Neural cell (in vitro differentiated cells): ENCODE measurements around the genes CAT and ELF5.

DNA sequence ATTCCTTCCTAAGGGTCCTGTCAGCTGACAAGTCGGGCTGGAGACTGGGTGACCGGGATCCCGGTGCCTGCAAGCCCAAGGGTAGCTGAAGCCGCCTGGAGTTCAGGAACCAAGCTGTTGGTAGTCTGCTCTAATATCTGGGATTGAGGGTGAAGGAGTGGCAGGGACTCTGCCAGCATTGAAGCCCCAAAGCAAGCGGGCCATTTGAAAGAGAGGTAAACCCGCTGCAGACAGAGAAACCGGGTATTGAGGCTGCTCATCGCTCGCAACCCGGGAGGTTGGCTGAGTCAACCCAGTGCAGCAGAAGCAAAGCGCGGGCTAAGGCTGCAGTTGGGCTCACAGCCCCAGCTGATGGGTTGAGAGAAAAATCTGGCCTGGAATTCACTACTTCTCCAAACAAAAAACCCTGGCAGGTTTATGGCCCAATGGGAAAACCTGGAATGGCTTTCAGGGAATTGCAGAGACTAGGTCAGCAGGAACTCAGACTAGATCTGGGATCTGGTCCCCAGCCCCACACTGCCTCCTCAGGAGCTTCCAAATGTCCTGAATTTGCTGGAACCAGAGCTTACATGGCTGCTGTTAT lies 28.2 kb upstream of the FBXO3 start:
- RAMPAGE, long total RNA = no peak

DNA sequence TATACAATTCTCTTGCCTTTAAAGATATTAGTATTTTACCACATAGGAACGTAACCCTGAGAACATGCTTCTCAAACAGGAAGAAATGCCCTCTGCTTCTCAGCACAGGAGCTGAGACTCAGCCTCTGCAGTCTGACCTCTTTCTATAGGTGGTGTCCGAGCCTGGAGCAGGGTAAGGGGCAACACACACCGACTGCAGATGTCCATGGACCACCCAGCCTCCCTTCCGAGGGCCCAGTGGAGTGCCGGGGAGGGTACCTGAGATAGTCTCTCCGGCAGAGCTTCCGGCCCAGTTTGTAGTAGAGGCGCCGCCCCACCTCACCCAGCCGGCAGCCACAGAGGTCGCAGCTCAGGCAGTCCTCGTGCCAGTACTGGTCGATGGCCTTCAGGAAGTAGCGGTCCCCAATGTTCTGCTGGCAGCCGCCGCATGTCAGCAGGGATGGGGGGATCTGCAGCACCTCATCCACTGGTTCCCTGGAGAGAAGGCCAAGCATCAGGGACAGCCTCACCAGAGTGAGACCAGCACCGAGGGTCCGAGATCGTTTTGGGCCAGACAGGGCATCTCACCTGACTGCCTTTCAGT lies 27.4 kb downstream of the LMO2 start:
- RAMPAGE, long total RNA = no peak

- RAMPAGE, long total RNA = no peak
Measured at GRCh38 chr11:33881697-33882466, 10.0 kb downstream of the LMO2 start.

DNA sequence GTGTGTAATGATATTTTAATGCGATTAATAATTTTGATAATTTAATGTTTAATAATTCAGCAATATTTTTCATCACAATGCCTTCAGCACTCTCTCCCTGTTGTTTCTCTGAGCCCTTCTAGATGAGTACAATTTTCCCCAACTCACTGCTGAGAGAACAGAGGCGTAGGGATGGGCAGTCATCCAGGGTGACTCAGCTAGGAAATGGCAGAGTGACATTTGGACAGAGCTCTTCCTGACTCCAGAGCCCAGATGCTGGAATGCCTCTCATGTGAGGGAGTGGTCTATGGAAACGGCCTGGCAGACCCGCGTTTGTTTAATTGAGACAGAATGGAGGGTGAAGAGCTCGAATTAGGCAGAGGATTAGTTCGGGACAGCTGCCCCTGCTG lies 7.4 kb upstream of the LMO2 start:
- RAMPAGE, long total RNA = no peak

- RAMPAGE, long total RNA = no peak
Measured at GRCh38 chr11:33921195-33921634, 29.3 kb upstream of the LMO2 start.

DNA sequence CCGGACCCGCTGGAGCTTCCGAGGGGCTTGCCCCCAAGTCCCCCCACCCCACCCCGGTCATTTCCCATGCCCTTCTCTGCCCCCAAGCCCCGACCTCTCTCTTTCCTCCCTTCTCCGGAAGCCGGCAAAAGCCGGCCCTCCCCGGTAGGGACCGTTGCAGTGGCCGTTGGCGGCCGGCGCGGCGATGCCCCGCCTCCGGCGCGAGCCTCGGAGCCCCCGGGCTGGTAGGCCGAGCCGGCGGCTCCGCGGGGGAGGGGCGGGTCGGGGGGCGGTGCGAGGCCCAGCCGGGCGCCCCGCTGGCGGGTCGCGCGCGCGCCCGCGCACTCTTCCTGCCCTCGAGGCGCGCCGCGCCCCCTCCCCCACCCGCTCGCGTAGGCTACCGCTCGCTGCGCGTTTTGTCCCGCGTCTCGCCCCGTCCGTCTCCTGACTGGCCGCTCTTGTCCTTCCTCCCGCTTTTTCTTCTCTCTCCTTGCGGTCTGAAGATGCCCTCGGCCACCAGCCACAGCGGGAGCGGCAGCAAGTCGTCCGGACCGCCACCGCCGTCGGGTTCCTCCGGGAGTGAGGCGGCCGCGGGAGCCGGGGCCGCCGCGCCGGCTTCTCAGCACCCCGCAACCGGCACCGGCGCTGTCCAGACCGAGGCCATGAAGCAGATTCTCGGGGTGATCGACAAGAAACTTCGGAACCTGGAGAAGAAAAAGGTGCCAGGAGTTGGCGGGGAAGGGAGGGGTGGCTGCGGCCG lies 577 bp downstream of the CAPRIN1 start:
- RAMPAGE, long total RNA = start-site peak on the minus strand centred at position 181 of the sequence, 117 bp wide, 22 and 17 reads in 2 replicates; start-site peak on the plus strand centred at position 495 of the sequence, 288 bp wide, 2,043 and 4,708 reads in 2 replicates

GRCh38 chr11:34071500-34072137 lies 20.1 kb downstream of the CAPRIN1 start:
- RAMPAGE, long total RNA = no peak

GRCh38 chr11:34136783-34137301 lies 31.4 kb downstream of the NAT10 start:
- RAMPAGE, long total RNA = no peak

DNA sequence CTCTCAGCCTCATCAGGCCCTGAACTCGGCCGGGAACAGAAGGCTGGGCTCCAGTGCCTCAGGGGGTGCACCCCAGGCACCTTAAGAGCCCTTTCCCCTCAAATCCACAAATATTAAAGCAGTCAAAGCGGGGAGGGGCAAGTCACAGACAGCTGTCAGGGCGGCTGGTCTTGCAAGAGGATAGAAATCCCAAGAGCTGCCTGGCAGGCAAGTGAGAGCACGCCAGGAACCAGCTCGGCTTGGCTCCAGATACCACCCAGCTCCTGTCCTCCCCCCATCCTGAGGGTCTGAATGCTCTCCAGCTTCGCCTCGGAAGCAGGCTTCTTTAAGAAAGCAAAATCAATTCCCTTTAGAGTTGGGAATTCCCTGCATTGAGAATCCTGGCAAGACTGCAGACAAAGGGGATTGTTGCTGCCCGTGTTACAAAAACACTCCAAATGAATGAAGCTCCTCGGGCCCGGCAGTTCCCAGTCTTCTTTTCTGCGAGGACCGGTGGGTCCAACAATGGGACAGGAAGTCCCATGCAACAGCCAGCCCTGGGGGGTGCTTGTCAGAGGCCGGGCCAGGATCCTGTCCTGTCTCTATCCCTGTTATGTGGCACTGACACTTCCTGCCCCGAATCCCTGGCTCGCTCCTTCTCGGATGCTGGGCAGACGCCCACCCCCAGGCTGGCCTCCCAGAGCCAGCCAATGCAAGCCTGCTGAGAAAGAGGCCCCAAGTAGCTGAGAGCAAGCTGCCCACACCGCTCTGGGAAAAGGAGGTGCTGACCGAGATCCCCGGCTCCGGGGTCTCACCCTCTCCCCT lies 80.9 kb downstream of the NAT10 start:
- RAMPAGE, long total RNA = no peak

DNA sequence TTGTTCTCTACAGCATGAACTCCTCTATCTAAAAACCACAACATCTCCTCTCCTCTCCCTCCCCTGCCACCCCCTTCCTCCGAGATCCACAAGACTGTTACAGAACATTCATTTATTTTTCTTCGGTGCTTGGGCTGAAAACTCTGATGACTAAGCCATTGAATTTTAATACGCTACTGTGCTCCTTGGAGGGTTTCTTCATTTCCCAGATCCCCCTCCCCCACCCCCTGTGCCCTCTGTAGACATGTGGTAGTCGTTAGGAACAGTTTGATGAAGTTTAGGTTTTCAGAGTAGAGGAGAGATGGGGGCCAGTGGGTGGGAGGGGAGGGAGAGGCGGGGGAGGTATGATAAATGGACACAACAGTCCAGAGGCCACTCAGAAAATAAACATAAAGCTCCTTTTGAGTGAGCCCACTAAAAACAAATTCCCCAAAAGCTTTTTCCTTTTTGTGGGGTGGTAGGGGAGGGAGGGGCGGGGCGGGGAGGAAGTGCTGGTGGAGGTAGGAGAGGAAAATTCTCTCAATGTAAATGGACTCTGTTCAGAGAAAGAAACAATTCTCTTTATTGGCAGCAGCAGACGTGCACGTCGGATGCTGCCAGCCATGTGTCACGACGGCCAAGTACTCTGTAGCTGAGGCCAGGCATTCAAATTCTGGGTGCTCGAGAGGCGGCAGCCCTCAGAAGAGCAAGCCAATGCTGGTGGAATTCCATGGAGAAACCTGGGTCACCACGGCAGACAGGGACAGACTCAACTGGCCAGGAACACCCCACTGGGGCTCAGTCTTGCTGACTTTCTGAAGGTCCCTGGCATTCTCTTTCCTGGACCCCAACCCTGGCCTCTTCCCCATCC lies 91.0 kb downstream of the ABTB2 start:
- RAMPAGE, long total RNA = no peak

DNA sequence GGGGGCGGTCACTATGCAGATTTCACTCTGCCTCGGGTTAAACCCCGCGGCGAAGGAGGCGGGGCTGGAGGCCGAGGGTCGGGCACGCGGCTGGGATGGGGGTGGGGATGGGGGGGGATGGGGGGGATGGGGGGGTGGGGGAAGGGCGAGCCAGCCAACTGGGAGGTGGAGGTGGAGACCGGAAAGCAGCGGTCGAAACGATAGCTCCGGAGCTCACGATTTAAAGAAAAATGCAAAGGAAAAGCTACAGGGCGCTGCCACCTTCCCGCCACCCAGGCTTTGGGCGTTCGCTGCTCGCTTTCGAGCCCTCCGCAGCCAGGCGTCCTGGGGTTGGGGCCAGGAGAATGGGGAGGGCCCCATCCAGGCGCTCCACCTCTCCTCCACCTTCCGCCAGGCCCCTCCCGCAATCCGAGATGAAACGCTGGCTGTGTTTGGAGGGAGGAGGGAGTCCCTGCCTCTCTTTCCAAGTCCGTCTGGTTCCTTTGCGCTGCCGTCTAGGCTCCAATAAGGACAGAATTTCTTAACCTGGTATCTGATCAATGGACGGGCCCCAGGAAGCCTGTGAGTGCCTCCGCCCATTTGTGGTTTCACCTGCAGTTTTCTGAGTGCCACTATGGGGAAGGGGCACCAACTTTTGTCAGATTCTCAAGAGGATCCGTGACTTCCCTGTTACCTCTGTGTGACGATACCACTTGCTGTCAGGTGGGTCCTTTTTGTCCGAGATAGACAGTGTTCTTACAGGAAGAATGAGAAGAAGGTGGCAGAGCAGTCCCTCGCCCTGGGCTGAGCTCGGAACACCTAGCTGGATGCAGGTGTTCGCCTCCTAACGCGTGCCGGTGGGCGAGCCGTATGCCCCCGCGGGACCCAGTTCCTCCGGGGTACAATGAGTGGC lies 561 bp upstream of the ABTB2 start:
- RAMPAGE, long total RNA = no peak

DNA sequence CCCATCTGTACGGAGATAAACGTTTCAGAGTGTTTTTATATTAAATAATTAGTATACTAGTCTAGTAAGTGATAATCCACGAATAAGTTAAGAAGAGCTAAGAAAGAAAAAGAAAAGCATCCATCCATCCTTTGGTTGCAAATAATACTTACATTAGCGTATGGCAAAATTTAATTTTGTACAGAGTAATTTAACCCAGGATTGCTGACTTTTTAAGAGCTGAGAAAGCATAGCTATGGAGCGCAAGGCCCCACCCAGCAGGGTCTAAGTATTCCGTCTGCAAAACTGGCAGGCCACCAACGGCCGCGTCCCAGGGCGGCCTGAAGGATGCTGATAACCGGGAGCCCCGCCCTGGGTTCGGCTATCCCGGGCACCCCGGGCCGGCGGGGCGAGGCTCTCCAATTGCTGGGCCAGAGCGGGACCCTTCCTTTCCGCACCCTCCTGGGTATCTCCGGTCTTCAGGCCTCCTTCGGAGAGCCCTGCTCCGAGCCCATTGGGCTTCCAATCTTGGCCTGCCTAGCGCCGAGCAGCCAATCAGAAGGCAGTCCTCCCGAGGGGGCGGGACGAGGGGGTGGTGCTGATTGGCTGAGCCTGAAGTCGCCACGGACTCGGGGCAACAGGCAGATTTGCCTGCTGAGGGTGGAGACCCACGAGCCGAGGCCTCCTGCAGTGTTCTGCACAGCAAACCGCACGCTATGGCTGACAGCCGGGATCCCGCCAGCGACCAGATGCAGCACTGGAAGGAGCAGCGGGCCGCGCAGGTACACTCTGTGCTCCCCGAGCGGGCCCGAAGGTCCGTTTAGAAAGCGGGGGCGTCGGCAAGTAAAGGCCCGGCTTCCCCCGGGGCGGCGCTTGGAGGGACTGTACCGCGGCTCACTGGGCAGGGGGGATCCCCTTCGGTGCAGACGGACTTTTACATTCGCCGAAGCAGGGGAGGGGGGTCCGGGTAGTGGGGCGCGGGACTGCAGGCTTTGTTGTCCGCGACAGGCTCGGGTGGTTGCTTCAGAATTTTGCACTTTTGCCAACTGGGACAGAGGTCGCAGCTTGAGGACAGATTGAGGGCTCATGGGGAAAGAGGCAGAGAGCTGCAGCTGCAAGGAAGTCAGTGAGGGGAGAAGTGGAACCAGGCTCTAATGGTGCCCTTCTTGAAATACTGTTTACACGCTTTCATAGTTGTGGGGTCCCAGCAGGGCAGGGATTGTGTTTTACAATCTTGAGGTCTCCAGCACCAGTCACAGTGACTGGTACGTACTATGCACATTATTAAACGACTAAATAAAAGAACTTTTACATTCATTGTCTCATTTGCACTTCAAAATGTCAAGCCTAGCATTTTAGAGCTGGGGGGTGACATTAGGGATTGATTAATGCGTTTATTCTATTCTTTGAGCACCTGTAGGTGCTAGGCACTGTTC lies at the start of gene CAT:
Gene CAT (plus strand): TSS at position 616 of the 1,415 bp plus-strand sequence.
- RAMPAGE, long total RNA = start-site peak on the plus strand centred at position 647 of the sequence, 89 bp wide, 67 and 305 reads in 2 replicates

DNA sequence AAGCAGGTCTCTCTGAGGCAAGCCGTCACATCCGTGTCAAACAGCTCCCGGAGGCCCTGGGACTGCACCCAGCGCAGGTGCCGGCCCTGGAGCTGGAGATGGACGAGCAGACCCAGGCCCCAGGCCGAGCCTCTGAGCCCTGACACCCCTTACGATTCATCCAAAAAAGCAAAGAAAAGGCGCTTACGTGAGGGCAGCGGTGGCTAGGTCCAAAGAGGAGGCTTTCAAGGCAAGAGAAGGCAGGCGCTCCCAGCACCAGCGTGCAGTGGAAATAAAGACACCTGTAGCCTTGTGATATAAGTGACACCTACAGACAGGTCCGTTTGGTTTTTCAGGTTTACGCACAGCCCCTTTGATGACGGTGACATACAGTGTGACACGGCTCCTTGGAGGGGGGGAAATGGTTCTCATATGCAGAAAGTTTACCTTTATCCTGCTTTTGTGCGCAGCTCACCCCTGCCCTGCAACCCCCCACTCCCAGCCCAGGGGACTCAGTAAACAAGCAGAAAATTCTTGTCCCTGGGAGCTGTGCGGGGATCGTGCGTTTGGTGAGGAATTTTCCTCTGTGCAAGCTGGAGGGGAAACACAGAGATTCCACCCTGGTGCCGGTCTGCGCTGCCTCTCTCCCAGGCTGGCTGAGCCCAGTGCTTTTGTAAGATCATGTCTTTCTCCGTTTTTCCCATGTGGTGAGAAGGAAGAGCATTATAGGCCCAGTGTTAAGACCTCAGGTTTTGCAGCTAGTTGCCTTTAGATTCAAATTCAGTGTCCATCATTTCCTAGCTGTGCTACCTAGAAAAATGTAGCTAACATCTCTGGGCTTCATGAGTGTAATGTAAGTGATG lies at the start of gene ELF5:
Gene ELF5 (minus strand): TSS at position 305 of the 842 bp plus-strand sequence.
- RAMPAGE, long total RNA = no peak

DNA sequence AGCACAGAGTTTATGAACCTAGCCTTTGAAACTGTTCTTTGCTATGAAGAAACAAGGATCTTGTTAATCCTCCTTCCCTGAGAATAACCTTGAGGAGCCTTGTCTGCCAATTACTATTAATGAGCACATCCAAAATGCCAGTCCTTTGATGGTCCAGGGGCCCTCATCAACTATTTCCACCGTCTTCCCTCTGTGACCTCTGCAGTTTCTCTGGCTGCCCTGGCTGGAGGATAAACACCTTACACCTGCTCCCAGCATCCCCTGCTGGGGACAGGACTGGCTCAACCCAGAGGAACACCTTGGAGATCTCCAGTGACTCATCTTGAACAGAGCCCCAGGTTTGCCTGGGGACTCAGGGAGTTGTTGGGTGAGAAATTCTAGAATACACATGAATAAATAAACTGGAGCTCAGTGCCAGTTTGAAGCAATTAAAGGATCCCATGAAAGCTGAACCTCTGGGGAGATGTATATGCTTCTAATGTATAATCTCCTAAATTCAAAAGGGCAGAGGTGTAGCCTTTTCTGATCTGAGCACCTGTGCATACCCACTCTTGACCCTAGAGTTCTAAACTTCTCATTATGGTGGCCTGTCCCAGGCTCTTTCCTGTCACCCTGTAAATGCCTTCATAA lies 24.1 kb upstream of the ELF5 start:
- RAMPAGE, long total RNA = no peak

DNA sequence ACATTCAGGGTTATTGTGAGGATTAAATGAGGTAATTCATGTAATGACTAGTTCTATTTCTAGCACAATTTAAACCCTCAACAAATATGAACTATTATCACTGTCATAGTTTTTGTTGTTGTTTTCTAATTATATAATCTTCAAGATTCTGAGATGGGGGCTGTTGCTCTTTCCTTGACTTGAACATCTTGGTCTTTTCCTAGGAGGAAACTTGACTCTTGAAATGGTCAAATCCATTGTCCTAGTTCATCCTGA lies 9.4 kb downstream of the EHF start:
- RAMPAGE, long total RNA = no peak

- RAMPAGE, long total RNA = no peak
Measured at GRCh38 chr11:34653641-34654332, 32.9 kb downstream of the EHF start.

DNA sequence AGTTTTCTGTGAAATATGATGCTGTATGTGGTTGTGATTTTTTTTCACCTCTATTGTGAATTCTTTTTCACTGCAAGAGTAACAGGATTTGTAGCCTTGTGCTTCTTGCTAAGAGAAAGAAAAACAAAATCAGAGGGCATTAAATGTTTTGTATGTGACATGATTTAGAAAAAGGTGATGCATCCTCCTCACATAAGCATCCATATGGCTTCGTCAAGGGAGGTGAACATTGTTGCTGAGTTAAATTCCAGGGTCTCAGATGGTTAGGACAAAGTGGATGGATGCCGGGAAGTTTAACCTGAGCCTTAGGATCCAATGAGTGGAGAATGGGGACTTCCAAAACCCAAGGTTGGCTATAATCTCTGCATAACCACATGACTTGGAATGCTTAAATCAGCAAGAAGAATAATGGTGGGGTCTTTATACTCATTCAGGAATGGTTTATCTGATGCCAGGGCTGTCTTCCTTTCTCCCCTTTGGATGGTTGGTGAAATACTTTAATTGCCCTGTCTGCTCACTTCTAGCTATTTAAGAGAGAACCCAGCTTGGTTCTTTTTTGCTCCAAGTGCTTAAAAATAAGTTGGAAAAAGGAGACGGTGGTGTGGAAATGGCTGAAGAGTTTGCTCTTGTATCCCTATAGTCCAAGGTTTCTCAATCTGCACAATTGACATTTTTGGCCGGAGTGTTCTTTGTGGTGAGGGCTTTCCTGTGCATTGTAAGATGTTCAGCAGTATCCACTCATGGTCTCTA lies 38.4 kb downstream of the EHF start:
- RAMPAGE, long total RNA = no peak

DNA sequence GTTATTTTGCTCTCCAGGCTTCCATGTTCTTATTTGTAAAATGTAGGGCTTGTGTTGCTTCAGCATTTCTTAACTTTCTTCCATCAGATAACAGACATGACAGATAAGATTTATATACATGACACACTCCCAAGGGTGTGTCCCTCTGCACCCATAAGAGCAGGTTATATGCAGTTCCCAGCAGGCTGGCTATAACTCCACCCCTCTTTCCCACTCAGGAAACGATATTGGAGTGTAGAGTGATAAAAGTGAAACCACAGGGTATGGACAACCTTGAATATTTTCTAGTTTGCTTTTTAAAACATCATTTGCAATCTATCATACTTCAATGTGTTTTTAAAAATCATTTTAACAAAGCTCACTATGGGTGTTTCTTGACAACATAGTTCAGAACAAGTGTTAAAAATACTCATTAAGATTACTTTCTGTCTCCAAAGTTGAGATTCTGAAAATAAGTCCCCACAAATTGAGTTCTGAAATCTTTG lies 65.7 kb downstream of the APIP start:
- RAMPAGE, long total RNA = no peak

DNA sequence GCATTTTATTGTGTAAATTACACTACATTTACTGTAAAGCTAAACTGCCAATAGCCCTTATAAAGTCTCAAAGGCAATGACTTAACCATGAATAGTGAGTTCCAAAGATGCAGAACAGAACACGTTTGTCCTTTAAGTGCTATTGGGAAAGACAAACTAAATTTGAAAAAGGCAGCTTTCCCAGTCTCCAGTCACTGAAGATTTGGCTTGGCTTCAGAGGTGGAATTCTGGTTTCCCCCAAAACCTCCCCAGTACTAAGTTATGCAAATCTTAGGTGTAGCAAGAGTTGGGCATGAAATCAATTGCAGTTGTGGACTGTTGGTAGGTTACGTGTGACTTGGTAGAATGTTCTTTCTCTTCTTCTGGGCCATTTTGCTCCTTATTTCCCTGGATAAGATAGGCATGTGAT lies 60.7 kb downstream of the APIP start:
- RAMPAGE, long total RNA = no peak

- RAMPAGE, long total RNA = no peak
Measured at GRCh38 chr11:35035772-35036588, 103.0 kb upstream of the CD44 start.